Psoas muscle (tissue), 2 donors: ENCODE data around the genes TUBA3E, CFC1B and PLEKHB2.

DNA sequence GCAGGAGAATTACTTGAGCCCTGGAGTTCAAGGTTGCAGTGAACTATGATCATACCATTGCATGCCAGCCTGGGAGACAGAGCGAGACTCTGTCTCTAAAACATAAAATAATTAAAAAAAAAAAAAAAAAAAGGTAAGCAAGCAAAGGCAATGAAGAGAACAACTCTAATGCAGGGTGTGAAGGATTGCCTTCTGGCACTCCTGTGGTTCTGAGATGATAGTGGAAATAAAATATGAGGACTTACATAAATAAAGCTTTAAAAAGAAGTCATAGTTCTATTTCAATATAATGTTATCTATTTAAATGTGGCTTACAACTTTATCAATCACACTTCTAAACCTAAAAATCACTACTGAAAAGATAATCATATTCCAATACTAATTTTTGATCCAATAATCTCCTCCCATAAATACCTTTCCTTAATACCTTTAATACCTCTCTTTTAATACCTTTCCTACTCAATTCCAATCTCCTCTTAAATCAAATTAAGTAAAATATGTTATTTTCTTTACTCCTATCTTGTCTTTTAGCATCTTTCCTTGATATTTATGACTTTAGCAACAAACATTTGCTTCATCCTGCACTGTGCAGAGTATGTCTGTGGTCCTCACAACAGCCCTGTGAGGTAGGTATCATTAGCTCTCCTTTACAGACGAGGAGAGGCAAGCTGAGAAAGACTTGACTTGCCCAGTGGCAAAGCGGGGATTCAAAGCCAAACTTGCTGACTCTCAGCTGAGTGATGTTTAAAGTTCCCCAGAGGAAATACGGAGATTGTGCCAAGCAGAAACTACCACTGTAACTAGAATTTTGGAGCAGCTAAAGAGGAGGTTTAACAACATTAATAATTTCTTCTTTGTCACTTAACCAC is 44.9 kb downstream of the SFT2D3 start:
- PRO-cap, 2 experiments = no peak in any of the 2 experiments

- PRO-cap, 2 experiments = no peak in any of the 2 experiments
Measured at GRCh38 chr2:127872572-127873282, 13.0 kb downstream of the AMMECR1L start.

DNA sequence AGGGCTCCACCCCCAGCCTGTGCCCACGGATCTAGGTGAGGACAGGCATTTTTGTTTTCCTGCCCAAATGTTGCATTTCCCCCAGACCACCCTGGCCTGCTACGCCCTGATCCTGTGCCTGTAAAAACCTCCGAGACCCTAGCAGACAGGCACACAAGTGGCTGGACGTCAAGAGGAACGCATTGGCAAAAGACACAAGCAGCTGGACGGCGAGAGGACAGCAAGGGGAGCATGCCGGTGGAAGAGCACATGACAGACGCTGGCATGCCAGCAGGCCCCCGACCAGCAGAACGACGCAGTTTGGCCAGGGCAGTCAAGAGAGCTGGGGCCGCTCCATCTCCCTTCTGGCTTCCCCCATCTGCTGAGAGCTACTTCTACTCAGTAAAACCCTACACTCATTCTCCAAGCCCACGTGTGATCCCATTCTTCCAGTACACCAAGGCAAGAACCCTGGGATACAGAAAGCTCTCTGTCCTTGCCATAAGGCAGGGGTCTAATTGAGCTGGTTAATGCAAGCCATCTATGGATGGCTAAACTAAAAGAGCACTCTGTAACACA is 42.1 kb downstream of the SAP130 start:
- PRO-cap, 2 experiments = no peak in any of the 2 experiments

- PRO-cap, 2 experiments = no peak in any of the 2 experiments
Measured at GRCh38 chr2:128307974-128308671, 10.5 kb downstream of the HS6ST1 start.

GRCh38 chr2:128309615-128310183 is 9.0 kb downstream of the HS6ST1 start:
- PRO-cap, 2 experiments = no peak in any of the 2 experiments

DNA sequence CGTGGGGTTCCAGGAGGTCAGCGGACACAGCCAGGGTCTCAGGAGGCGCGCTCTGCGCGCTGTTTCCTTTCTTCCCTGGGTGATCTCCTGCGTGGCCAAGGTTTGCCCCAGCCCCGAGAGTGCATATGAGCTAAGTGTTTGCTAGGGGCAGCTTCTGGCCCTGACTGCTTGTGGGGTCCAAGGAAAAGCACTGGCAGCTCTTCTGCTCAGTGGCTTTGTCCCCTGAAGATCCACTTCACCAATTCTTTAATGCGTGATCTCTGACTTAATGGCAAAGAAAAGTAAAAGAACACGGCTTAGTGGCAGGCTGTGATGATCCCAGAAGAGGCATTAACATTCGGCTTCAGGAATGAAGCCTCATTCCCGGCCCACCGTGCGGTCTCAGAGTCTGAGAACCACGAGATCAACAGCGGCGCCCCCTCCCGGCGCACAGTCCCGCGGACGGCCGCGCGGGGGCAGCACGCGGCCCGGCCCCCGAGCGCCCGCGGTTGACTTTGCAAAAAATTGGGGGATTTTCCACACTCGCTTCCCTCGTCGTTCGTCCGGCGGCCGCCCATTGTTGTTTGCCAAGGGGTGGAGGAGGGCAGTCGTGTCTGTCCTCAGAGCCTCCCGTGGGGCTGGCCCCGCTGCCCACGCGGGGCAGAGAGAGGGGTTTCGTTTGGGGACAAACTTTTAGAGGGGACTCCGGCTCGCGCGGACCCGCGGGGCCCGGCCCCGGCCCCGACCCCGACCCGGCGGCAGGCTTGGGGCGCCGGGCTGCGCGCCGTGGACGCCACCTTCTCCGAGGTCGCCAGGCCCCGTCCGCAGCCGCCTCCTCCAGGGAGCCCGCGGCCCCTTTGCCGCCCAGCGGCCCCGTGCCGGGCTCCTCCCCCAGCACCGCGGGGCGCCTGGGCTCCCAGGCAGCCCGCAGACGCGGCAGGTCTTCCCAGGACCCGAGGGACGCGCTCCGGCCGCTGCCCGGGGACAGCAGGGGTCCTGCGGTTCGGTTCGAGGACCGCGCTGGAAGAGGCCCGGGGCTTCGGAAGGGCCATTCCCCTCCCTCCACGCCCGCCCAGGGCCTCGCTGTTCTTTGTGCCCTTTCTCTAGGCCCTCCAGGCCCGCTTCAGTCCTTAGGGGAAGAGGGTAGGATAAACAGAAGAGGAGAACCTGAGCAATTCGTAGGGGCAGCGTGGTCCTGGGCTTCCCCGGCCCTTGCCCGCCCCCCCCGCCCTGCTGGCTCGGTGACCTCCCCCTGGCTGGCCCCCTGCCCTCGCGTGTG is 3.3 kb upstream of the HS6ST1 start:
- PRO-cap, 2 experiments = peak in 2 of 2 experiments; most common plus-strand start position 521 of the sequence (in 2); most common minus-strand start position 838 of the sequence (in 2)

DNA sequence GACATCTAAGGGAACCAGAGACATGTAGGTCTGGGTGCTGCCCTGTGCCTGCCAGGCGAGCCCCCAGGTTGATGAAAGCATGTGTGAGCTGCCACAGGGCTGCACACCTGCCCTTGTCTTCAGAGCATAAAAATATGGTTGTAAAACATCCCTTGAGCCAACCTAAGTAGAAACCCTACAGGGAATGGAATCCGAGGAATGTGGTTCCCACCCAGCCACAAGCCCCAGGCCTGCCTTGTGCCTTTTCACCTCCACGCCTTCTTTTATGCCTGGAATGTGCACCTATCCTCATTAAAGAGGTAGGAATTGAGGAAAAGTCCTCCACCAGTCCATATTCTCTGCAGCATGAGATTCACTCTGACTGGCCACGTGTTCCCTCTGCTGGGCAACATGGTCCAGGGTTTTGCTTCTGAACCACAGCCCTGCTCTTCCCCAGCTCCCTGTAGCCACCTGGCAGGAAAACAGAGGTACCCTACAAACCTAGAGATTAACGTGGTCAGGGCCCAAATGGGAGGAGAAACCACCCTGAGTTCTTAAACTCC is 788.0 kb upstream of the RAB6C start:
- PRO-cap, 2 experiments = no peak in any of the 2 experiments

- PRO-cap, 2 experiments = peak in 2 of 2 experiments; most common minus-strand start chr2:129318801 (in 2)
Measured at GRCh38 chr2:129318635-129319261, 660.7 kb upstream of the RAB6C start.

DNA sequence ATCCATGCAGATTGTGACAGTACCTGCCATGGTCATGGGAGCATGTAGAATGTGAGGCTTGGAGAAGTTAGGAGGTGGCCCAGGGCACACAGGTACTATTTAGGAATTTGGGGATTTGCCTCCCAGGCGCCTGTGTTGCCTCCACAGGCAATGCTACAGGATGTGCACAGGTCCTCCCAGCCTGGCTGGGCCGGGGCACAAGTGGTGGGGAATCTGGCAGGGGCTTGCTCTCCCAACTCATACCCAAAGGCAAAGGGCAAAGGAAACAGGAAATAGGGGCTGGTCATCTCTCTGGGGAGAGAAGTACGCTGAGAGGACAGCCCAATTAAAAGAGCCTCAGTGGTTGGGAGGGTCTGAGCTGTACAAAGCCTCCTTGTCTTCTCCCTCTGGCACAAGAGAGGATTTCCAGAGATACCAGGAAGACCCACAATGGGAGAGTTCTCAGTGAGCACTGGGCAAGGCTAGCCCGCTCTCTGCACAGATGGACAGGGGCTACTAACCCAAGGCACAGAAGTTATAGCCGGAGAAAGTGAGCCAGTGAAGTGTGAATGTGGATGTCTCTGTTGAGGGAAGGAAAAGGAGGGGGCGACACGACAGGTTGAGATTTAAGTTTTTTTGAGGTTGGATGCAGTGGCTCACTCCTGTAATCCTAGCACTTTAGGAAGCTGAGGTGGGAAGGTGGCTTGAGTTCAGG is 40.5 kb upstream of the RAB6C start:
- PRO-cap, 2 experiments = no peak in any of the 2 experiments

GRCh38 chr2:130198215-130198883 is at the start of gene TUBA3E:
Gene TUBA3E, minus strand, starts transcription at chr2:130198439.
- PRO-cap, 2 experiments = no peak in any of the 2 experiments

DNA sequence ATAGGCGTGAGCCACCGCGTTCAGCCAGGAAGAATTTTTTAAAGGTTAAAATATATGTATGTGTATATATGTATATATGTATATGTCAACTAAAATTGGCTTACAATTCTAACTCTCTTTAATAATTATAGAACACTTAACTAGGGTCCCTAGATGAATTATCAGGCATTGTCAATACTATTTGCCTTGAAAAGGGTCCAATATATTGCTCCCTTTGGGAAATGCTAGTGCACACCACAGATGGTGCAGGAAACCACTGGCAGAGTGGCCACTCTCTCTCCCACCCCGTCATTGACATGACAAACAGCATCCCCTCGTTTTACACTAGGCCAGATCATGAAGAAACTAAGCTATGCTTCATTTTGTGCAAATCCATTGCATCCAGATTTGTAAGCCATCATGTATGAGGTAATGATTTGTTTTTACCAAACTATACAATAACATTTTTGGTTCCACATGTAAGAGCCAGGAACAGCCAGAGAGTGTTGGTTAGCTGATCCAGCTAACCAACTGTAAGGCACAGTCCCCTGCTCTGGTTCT is 29.4 kb downstream of the PTPN18 start:
- PRO-cap, 2 experiments = no peak in any of the 2 experiments

GRCh38 chr2:130520870-130521405 is at the start of gene CFC1B:
Gene CFC1B, plus strand, starts transcription at chr2:130521222.
- PRO-cap, 2 experiments = no peak in any of the 2 experiments

GRCh38 chr2:131015026-131015456 is 78.2 kb downstream of the FAM168B start:
- PRO-cap, 2 experiments = no peak in any of the 2 experiments

- PRO-cap, 2 experiments = peak in 2 of 2 experiments; most common plus-strand start chr2:131104702 (in 1); most common minus-strand start chr2:131105235 (in 1)
Measured at GRCh38 chr2:131104242-131105539, at the start of gene PLEKHB2. Gene PLEKHB2, plus strand, starts transcription at chr2:131105336.

- PRO-cap, 2 experiments = no peak in any of the 2 experiments
Measured at GRCh38 chr2:131151158-131152306, 46.4 kb downstream of the PLEKHB2 start.

- PRO-cap, 2 experiments = no peak in any of the 2 experiments
Measured at GRCh38 chr2:131484939-131485425, 7.2 kb downstream of the MZT2A start.

- PRO-cap, 2 experiments = no peak in any of the 2 experiments
Measured at GRCh38 chr2:132304533-132305067, 112.0 kb upstream of the GPR39 start.

- PRO-cap, 2 experiments = no peak in any of the 2 experiments
Measured at GRCh38 chr2:132439739-132440615, 23.4 kb downstream of the GPR39 start.

GRCh38 chr2:132529525-132530549 is 113.2 kb downstream of the GPR39 start:
- PRO-cap, 2 experiments = no peak in any of the 2 experiments

DNA sequence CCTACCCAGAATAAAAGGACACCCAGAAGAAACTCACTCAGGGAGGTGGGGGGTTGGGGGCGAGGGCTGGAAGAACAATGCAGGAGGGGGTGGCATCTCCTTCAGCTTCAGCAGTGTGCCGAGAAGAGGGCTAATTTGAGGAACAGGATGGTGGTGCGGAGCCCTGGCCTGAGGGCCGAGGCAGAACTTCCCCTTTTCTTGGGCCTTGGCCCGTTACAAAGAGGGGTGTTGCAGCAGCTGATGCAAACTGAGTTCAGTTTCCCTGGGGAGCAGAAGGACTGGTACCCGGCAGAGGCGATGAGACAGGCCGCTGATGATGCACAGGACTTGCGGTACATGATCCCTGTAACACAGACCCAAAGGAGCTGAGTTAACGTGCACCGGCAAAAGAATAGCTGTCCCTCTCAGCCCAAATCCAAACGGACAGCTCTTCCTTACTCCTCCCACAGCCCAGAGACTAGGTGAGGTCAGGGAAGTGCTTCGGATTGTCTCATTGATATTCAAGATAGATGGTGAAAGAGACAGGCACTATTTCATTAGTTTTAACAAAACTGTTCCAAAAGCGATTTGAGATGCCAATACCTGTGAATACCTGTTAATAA is 24.0 kb downstream of the LYPD1 start:
- PRO-cap, 2 experiments = no peak in any of the 2 experiments